ENCODE measurements around a stretch of chr13.

GRCh38 chr13:43331667-43331948, 308.2 kb downstream of the DNAJC15 start:
- RRBS, 2 experiments = no CpG with 5 or more reads among the region's 5 CpGs

- RRBS, 2 experiments = no CpG with 5 or more reads among the region's 3 CpGs
Measured at GRCh38 chr13:43871705-43872389, 7.7 kb downstream of the CCDC122 start.

DNA sequence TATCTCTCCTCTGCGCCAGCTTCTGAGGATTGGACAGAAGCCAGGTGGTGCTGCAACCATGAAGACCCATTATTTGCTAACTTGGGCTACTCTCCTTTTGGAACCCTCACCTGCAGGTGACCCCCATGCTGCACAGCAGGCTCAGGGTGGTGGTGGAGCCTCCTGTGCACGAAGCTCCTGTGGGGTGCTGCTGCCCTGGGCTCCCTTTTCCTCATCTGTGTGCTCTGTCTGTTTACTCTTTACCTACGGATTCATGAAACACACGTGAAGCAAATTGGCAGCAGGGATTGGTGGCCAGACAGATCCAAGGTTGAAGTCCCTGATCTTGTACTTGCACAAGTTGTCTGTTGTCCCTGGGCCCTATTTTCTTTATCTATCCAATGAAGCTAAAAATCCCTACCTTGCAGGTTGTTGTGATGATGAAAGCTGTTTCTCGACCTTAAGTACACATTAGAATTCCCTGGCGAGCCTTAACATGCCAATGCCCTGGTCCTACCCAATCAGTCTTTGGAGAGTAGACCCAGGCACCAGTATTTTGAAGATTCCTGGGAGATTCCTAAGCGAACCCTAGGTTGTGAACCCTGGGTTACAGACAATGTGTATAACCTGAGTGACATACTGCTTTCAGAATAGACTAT, 53.4 kb downstream of the SMIM2 start:
- RRBS, 2 experiments = no CpG with 5 or more reads among the region's 7 CpGs

DNA sequence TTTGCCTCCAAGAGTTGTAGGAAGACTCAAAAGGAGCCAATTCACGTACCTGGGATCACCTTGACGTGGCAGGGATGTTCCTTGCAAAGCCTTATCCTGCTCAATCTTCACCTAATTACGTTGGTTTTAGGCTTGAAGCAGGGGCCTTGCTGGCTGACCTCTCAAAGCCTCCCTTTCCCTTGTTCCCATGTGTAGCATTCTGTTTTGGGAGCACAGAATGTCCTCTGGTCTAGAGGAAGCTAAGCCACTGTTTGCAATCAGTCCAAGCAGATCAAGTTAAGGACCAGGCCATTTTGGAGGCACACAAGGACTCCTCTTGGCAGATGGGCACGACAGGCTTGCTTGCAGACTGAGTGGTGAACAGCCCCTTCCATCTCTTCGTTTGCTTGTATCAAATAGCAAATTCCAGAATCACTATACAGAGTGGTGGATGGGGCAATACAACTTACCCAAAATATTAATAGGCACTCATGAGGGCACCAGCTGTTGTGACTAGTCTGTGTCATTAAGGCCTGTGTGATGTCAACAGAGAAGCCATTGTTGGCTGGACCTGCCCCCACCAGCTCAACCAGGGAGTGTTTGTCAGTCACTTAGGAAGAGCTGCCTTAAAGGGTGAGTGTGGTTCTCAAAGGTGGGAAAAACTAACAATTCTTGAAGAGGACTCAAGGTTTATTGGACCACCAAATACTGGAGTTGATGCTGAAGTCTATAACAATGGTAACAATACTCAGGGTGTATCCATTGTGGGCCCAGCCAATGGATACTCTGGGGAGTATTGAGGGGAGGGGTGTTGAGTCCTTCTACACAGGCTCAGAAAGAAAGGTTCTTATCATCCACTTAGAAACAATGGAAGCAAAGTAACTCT, 2.9 kb downstream of the SMIM2 start:
- RRBS, 2 experiments = no CpG with 5 or more reads among the region's 5 CpGs

- RRBS, 2 experiments = no CpG with 5 or more reads among the region's 1 CpG
Measured at GRCh38 chr13:44222002-44222308, 60.9 kb upstream of the SMIM2 start.

DNA sequence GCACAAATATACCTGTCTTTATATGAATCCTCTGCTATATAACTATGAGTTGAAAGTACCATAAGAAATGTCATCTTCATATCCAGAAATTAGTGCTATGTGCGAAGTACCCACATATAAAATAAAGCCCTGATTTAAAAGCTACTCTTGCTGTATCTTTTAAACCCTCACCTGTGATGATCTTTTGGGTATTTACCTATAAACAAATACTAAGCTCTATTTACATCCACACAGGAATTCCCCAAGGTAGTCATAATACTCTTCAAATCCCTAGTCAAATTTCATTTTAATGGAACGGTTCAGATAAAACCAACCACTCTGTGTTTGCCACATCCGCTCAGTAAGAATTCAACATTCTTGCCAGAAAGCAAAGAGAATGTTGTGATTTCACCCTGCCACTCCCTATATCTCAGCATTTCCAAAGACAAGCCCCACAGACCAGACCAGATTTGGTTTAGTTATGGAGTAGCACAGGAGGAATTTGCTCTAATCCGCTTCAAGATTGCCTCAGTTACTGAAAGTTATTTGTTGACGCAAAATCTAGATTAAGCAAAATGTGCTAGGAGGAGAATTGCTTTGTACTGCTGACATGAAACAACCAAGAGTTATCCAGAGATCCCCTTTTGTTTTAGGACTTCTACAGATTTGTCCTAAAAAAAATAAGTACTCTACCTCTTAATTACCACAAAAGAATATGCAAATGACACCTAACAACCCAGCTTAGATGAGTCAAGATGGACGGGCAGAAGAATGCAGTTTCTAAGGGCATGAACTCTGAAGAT, 105.6 kb upstream of the SERP2 start:
- RRBS, 2 experiments = no CpG with 5 or more reads among the region's 6 CpGs

DNA sequence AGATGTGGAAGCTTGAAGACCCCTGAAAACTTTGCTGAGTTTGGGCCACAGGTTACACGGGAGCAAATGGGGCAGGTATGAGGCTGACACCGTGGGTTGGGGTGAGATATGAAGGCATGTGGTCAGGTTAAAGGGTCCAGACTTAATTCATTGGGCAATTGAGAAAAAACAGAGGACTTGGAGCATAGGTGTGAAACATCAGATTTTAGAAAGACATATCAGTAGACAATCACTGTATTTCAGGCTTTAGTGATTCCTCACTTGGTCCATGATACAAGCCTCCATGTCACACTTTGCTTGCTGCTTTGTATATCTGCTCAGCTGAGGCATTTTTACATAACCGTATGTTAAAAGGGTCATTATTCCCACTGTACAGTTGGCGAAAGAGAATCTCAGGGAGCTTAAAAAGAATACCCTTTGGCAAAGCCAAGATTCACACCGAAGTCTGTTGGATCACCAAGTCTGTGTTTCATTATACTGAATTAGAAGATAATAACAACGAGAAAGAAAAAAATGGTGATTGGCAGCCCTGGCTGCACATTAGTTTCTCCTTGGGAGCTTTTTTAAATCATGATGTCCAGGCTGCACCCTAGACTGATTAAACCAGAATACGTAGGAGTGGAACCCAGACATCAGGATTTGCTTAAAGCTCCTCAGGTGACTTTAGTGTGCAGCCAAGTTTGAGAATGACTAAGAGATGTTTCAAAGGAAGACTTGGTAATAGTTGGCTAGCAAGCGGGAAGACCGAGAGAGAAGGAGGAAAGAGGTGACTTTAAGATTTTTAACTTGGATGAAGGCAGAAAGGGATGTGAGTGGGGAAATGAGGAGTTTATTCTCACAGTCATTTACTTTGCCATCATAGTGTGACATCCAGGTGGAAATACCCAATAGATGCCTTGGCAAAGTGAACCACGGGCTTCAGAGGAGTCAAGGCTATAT, 71.6 kb upstream of the SERP2 start:
- RRBS, 2 experiments = no CpG with 5 or more reads among the region's 10 CpGs

DNA sequence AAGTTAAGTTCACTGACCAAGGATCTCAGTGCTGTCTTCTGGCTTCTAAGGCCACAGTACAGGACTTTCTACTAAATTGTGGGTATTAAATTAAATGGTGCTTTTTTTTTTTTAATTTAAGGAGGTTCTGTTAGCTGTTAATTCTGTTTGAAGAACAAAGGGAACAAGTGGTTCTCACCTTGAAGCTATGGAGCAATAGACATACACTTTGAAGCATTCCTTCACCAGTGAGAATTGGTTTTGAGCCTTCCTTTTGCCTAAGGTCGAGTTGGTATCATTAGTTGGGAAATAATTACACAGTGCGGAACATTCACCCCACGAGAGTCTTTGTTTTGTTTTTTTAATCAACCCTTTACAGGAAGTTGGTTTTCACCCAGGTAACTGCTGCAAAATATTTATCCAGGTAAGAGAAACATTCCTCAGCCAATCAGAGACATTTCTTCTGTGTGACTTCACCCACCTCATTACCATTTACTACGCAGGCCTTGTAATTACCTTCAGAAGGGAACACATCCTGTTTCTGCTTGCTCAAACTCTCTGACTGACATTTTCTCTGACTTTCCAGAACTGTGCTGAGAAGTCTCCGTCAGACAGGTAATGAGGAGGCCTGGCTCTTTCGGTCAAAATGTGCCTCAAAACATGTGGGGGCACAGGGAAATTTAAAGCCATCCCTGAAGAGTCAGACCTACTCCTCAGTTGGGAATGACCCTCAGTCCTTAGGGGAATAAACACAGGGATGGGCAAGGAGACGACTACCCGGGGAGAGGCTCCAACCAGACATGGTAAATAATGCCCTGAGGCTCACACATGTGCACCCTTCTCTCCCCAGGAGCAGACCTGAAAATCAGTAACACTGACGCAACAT, 22.8 kb upstream of the SERP2 start:
- RRBS, 2 experiments = no CpG with 5 or more reads among the region's 9 CpGs

DNA sequence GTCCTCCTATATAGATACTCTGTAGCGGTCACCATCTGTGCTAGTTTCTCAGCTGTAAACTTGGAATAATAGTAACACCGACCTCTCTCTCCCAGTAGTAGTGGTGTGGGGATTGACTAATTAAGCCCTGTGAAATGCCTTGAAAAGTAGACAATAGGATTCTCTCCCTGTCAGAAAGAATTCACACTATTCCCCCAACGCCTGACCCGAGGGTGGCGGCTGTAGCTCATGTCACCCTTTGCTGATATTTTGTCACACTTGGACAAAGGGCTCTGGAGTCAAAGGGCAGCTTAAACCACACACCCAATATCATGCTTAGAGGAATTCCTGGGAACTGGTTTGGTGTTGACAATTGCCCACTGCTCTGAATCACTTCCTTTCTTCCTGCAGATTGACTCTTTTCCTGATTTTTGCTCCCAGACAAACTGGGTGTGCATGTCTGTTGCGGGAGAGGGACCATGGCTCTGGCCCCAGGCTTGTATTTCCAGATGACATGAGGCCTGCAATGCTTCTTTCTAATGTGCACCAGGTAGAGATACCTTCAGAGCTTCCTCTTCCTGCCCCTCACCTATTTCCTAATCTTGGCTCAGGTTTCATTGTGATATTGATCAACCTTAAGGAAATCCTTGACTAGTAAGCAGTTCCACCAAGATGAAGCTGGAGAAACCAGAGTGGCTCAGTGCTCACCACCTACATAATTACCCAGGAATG, 9.0 kb upstream of the SERP2 start:
- RRBS, 2 experiments = no CpG with 5 or more reads among the region's 6 CpGs

DNA sequence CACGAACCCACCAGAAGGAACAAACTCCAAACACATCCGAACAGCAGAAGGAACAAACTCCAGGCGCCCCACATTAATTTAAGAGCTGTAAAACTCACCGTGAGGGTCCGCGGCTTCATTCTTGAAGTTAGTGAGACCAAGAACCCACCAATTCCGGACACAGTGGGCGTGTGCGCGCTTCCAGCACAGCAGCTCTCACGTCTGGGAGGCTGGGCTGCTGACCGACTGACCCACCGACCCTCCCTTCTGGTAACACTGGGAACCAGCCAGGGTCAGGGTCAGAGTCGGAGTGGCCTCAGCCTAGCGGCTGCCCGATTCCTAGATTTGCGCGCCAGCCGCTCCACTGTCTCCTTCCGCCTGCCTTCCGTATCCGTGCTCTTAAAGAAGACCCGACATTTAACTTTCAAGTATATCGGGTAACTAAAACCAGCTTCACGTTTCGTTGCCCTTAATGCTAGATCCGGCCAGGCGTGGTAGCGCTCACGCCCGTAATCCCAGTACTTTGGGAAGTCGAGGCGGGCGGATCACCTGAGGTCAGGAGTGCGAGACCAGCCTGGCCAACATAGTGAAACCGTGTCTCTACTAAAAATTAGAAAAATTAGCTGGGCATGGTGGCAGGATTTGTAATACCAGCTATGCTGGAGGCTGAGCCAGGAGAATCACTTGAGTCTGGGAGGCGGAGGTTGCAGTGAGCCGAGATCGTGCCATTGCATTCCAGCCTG, 41.1 kb downstream of the SERP2 start:
- RRBS, 2 experiments = no CpG with 5 or more reads among the region's 39 CpGs

GRCh38 chr13:44434334-44434912, 60.8 kb downstream of the SERP2 start:
- RRBS, 2 experiments = 93 to 98% methylated on average over 1 of the region's 12 CpGs

GRCh38 chr13:45055015-45055730, 65.1 kb upstream of the GTF2F2 start:
- RRBS, 2 experiments = no CpG with 5 or more reads among the region's 11 CpGs

GRCh38 chr13:45119605-45120097, 659 bp upstream of the GTF2F2 start:
- RRBS, 2 experiments = no CpG with 5 or more reads among the region's 11 CpGs

- RRBS, 2 experiments = no CpG with 5 or more reads among the region's 4 CpGs
Measured at GRCh38 chr13:45219146-45219628, 18.3 kb upstream of the KCTD4 start.

DNA sequence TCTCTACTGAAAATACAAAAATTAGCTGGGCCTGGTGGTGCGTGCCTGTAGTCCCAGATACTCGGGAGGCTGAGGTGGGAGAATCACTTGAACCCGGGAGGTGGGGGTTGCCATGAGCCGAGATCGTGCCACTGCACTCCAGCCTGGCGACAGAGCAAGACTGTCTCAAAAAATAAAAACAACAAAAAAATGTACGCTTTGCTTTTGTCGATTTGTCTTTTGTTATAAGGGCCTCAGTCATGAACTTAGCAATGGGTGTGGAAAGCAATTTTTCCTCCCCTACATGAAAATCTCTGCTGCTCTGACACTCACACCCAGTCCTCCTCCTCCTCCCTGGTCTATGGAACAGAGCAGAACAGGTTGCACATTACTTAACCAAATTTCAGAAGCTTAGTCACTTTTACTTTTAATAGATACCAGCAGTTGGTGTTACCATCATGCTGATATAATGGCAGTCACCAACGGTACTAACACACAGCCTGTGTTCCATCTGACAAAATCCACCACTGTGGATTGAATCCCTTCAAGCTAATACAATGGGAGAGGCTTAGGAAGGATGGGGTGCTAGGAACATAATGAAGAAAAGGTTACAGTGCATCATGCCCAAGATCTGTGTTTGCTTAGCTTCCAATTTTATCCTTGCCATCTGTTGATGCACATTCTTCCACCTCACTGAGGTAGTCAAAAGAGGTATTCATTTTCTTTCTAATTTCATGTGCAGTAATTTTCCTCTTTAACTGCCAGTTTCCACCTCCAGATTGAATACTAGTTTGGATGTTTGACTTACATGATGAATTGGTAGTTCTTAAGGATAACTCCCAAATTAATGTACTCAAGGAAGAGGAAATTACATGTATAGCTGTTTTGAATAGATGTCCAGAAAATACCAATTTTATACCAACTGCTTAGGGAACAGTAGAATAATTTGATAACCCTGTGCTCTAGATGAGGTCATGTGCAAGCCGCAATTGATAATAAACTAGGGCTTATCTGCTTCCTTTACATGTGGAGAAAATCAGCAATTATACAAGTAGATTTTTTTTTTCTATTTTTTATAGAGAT, 9.7 kb downstream of the TPT1 start:
- RRBS, 2 experiments = no CpG with 5 or more reads among the region's 10 CpGs

DNA sequence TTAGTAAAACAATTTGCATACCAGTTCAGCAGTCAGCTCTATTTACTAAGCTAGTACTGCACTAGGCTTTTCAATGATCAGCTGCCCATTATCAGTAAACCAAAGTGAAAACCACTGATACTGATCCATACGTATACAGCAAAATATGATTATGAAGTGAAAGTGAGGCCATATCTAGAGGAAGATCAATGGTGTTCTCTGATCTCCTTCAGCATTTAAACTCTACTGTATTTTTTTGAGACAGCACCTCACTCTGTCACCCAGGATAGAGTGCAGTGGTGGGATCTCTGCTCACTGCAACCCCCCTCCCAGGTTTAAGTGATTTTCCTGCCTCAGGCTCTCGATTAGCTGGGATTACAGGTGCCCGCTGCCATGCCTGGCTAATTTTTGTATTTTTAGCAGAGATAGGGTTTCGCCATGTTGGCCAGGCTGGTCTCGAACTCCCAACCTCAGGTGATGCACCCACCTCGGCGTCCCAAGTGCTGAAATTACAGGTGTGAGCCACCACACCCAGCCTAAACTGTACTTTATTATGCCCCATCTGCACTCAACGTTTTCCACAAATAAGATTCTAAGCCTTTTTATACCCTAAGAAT, 3.0 kb downstream of the TPT1 start:
- RRBS, 2 experiments = no CpG with 5 or more reads among the region's 8 CpGs

- RRBS, 2 experiments = no CpG with 5 or more reads among the region's 9 CpGs
Measured at GRCh38 chr13:45368491-45369137, 27.6 kb upstream of the TPT1 start.

GRCh38 chr13:45371733-45372280, 30.8 kb upstream of the TPT1 start:
- RRBS, 2 experiments = no CpG with 5 or more reads among the region's 5 CpGs

GRCh38 chr13:45416660-45417210, 1.4 kb downstream of the SLC25A30 start:
- RRBS, 2 experiments = no CpG with 5 or more reads among the region's 12 CpGs

- RRBS, 2 experiments = no CpG with 5 or more reads among the region's 4 CpGs
Measured at GRCh38 chr13:45701028-45701926, 843 bp upstream of the CBY2 start.